ENCODE data around the gene KLF11.

CAGE:
- cytosol, long polyA minus RNA, result no peak
- cytosol, long polyA plus RNA, result no peak
- long polyA plus RNA, result no peak
- nucleus, long polyA minus RNA, result no peak
- nucleus, long polyA plus RNA, result no peak
Measured at GRCh38 chr2:9328457-9329245, 94.7 kb downstream of the ITGB1BP1 start.

DNA sequence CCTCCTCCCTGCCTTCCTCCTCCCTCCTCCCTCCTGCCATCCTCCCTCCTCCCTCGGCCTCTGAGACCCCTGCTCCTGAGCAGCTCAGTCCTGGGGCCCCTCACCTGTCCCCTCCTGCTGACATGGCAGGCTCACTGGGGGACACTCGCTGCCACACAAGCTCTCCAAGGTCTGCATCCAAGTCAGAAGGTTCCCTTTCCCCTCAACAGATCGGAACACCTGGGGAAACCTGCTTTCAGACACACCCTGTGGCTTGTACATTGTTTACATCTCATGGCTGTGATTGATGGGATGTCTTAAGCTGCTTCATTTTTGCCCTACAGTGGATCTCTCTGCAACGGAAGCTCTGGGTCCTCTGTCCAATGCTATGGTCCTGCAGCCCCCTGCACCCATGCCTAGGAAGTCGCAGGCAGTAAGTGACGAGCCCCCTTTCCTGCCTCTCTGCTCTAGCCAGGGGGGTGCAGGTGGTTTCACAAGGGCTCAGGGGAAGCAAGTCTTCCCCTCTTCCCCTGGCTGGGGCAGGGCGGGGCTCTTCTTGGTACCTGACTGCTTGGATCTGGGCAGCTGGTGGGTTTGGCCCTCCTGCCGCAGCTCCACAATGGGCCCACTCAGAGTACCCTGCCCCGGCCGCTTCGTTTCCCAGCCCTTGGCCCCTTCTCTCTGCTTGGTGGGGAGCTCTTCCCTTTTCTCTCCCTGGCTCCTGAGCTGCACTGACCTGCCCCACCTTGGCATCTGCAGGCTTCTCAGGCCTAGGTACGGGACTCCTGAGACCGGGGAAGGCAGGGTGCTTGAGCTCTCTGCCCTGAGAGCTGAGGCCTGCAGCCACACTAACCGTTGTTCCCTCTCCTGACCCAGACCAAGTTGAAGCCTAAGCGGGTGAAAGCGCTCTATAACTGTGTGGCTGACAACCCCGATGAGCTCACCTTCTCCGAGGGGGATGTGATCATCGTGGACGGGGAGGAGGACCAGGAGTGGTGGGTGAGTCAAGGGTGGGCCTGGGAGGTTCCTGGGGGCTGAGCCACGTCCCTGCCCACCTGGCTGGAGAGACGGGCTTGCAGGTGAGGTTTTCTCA, 22.6 kb downstream of the ITGB1BP1 start:
CAGE:
- cytosol, long polyA minus RNA, result no peak
- cytosol, long polyA plus RNA, result no peak
- long polyA plus RNA, result no peak
- nucleus, long polyA minus RNA, result no peak
- nucleus, long polyA plus RNA, result no peak

DNA sequence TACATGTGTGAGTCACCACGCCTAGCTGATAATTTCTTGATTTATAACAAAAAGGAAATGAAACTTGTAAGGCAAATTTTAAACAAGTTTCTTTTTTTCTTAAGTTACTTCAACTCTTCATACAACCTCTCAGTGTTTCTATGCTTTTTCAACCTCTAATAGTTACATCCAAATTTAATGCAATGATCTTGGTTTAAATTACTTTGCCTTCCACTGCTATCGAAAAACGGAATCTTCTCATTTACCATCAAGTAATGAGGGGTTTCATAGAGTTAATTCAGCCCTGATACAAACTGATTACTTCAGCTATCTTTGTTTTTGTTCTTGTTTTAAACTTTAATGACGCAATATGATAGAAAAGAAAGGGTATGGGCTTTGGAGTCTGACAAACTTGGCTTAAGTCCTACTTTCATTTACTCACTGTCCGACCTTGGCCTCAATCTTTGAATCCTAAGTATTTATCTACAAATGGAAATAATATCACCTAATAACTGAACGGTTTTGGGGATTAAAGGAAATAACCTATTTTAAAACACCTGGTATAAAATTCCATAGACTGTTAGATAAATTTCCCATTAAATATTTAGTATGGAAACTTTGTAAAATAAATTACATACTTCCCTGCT, 16.1 kb downstream of the ADAM17 start:
CAGE:
- cytosol, long polyA minus RNA, result no peak
- cytosol, long polyA plus RNA, result no peak
- long polyA plus RNA, result no peak
- nucleus, long polyA minus RNA, result no peak
- nucleus, long polyA plus RNA, result no peak

DNA sequence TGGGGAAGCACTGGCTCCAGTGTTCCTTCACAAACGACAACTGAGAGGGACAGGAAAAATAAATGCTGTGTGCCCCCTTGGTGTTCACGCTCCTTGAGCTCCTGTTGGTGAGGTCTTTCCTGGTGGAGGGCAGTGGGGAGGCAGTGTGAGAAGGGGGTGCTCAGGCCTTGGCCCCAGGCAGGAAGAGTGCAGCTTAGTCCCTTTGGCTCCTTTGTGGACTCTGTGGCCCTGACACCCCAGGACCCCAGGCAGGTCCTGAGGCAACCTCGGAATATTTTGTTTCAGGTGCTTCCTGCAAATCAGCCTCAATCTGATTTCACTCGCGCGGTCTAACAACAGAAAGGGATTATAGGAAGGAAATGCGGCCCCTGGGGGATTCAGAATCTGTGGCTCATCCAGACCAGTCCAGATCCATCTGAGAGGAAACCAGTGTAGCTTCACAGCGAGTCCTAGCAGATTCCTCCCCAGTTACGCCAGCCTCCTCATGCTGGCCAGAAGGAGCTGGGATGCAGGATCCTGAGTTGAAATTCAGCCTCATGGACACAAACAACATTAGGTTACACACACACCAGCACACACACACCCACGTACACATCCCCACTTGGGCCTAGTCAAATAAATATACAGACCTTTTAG, 59.4 kb upstream of the YWHAQ start:
CAGE:
- cytosol, long polyA minus RNA, result no peak
- cytosol, long polyA plus RNA, result no peak
- long polyA plus RNA, result no peak
- nucleus, long polyA minus RNA, result no peak
- nucleus, long polyA plus RNA, result no peak

GRCh38 chr2:9752440-9753164, 90.7 kb upstream of the TAF1B start:
CAGE:
- cytosol, long polyA minus RNA, result no peak
- cytosol, long polyA plus RNA, result no peak
- long polyA plus RNA, result no peak
- nucleus, long polyA minus RNA, result no peak
- nucleus, long polyA plus RNA, result no peak

GRCh38 chr2:9801031-9802128, 41.9 kb upstream of the TAF1B start:
CAGE:
- cytosol, long polyA minus RNA, result no peak
- cytosol, long polyA plus RNA, result no peak
- long polyA plus RNA, result no peak
- nucleus, long polyA minus RNA, result no peak
- nucleus, long polyA plus RNA, result no peak

DNA sequence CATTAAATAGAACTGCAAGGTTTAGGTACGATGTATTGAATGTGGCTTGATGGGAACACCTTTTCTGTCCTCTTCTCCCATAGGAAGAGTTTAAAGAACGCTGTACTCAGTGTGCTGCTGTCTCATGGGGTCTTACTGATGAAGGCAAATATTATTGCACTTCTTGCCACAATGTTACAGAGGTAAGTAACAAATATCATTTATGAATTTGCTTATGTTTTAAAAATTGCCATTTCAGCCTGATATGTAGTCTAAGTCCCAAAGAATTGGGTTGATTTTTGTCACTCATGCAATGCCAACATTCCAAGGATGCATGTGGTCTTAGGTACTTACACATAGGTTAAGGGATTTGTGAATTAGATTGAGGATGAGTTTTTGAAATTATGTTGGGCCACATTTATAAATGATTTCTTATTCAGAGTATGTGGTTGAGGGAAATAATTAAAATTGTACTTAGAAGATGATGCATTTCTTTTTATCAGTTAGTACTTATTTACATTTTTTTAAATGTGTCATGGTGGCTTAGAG, 1.9 kb downstream of the TAF1B start:
CAGE:
- cytosol, long polyA minus RNA, result no peak
- cytosol, long polyA plus RNA, result no peak
- long polyA plus RNA, result no peak
- nucleus, long polyA minus RNA, result no peak
- nucleus, long polyA plus RNA, result no peak

DNA sequence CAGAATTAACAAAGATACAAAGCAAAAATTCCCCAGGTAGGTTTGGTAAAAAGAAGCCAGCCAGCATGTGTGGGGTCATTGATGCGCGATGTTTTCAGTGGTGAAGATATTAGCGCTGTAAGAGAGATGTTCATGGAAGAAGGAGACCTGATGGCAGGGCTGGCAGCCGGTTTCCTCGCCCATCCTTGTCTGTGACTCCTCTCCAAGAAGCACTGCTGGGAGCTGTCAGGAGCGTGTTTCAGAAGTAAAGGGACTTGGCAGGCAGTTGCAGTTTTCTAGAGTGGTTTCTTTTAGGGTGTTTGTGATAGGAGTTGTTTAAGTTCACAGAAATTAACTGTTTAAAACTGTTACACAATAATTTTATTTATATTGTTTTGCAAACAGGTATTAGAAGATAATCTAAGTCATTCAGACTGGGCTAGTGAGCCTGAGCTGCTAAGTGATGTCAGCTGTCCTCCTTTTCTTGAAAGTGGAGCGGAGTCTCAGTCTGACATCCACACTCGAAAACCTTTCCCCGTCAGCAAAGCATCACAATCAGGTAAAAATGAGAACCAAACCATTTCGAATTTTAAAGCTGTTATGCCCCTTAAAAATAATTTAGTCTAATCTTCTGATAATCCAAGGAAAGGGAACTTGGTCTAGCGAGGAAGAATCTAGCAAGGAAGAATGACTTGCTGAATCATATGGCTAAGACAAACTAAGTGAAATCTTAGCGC, 24.8 kb downstream of the TAF1B start:
CAGE:
- cytosol, long polyA minus RNA, result no peak
- cytosol, long polyA plus RNA, result no peak
- long polyA plus RNA, result no peak
- nucleus, long polyA minus RNA, result no peak
- nucleus, long polyA plus RNA, result no peak

DNA sequence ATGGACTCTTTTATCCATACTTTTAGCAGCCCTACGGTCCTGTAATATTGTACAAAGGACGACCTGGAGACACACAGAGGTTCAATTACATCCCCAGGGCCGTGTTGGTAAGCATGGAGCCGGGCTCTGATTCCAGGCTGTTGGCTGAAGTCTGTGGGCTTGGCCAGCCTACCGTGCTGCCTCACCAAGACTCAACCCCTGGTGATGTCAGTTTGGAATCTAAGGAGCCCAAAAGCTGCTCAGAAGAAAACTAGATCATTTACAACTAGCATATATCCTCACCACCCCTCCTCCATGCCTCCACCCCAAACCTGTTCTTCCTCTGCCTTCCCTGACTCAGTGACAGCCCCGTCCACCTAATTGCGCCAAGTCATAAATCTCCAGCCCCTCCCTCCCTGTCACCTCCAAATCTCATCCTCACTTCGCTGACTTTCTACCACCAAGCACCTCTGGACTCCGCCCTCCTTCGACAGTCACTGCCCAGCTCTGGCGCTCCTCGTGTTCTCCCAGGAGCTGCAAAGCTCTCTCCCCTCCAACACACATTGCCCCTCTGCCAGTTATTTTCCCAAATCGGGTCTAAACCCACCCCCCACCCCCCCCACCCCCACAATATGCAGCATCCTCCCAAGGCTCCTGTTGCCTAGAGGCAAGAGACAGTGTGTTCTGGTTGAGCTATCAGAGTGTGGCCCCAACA, 9.9 kb upstream of the GRHL1 start:
CAGE:
- cytosol, long polyA minus RNA, result no peak
- cytosol, long polyA plus RNA, result no peak
- long polyA plus RNA, result no peak
- nucleus, long polyA minus RNA, result no peak
- nucleus, long polyA plus RNA, result no peak

DNA sequence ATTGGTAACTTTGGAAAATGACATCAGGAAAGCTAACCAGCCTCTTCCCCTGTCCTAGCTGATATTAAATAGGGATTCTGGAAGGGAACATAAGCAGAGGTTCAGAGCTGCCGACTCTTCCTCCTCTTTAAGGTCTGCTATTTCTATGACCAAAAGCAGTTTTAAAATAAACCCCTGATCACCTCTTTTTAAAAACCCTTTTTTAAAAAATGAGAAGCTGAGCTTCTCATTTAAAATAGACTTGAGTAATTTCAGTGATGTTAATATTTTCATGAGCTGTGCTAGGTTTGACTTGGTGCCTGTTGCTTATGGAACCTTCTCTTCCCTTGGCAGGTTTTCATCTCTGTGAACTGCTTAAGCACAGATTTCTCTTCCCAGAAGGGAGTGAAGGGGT, 34.3 kb downstream of the GRHL1 start:
CAGE:
- cytosol, long polyA minus RNA, result no peak
- cytosol, long polyA plus RNA, result no peak
- long polyA plus RNA, result no peak
- nucleus, long polyA minus RNA, result no peak
- nucleus, long polyA plus RNA, result no peak

CAGE:
- cytosol, long polyA minus RNA, result no peak
- cytosol, long polyA plus RNA, result no peak
- long polyA plus RNA, result no peak
- nucleus, long polyA minus RNA, result no peak
- nucleus, long polyA plus RNA, result no peak
Measured at GRCh38 chr2:10009807-10010737, 33.3 kb upstream of the KLF11 start.

DNA sequence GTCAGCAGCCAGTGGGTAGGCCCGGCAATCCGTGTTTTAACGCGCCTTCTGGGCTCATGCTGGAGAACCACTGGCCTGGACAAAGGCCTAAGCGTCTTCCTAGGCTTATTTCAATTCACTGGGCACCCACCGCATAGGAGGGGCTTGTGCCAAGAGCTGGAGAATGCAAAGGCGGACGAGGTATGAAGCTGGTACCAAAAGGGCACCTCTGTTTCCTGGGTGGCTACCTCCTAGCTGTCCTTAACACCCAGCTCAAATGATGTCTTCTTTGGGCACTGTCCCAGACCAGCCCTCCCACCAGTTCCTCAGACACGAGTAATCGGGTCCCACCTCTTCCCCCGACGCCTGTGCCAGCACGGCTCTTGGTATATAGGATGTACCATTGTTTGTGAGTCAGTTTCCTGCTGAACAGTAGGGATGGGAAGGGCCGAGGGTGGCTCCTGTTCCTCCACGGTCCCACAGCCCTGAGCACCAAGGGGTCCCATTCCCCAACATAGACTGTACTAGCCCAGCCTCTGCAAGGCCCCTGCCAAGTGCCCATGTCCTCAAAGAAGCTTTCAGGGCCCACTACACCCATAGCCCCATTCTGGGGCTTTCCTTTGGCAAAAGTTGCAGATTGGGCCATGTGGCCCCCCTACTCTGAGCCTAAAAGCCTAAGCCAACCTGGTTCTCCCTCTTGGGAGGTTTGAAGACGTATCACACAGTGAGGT, 5.8 kb upstream of the KLF11 start:
CAGE:
- cytosol, long polyA minus RNA, result no peak
- cytosol, long polyA plus RNA, result no peak
- long polyA plus RNA, result no peak
- nucleus, long polyA minus RNA, result no peak
- nucleus, long polyA plus RNA, result no peak

CAGE:
- cytosol, long polyA minus RNA, result no peak
- cytosol, long polyA plus RNA, result no peak
- long polyA plus RNA, result start-site peak on the plus strand at chr2:10043530-10043586, 31 and 11 reads in 2 replicates
- nucleus, long polyA minus RNA, result no peak
- nucleus, long polyA plus RNA, result no peak
Measured at GRCh38 chr2:10043495-10044119, at the start of gene KLF11. TSS of gene KLF11 (plus strand) at chr2:10043550.

GRCh38 chr2:10044120-10044679, 850 bp downstream of the KLF11 start:
CAGE:
- cytosol, long polyA minus RNA, result no peak
- cytosol, long polyA plus RNA, result no peak
- long polyA plus RNA, result no peak
- nucleus, long polyA minus RNA, result no peak
- nucleus, long polyA plus RNA, result no peak

DNA sequence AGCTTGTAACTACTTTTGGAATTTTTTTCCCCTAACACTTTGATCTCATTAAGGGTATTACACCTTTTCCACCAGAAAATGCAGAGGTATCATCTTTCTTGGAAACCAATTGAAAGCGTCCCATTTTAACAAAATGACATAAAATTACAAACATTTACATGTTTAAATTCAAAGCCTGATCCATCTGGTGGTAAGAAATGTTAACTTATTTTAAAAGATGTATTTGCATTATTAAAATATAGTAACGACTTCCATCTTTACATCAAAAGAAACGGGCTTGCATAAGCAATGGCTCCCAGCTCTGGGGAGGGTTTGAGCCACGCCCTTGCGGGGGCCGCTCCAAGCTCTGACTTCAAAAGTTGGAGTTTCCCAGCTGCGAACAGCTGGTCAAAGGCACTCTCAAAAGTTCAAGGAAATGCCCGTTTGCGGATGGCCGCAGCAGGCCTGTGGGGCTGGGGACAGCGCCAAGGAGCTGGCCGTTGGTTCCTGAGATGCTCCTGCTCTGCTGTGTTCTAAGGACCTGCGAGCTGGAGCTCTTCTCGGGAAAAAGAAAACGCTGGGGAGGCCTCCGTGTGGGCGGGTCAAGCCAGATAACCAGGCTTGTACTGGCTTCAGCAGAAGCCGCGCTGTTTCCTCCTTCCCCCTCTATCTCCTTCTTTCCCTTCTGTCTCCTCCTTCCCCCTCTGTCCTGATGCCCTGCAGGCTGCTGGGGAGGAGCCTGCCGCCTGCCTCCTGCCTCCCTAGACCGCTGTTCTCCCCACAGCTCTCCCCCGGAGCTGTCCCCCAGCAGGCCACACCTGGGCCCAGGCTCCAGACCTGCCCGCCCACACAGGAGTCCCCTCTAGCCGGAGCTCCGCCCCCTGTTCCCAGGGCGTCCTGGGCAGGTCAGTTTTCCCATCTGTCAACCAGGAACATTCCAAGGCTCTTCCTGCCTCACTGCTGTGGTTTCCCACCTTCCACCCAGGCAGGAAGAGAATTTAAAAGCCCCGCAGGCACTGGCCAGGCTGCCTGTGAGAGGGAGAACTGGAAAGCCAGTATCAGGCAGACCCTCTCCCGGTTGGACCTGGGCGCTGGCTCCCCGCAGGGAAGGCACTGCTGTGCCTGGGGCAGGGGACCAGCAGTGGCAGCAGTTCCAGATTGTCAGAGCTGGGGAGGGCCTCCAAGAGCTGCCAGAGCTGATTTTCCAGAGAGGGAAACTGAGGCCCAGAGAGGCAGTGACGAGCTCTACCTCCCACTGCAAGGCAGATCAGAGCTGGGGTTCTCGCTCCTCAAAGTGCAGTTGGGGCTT, 14.1 kb downstream of the KLF11 start:
CAGE:
- cytosol, long polyA minus RNA, result no peak
- cytosol, long polyA plus RNA, result no peak
- long polyA plus RNA, result no peak
- nucleus, long polyA minus RNA, result no peak
- nucleus, long polyA plus RNA, result no peak

CAGE:
- cytosol, long polyA minus RNA, result no peak
- cytosol, long polyA plus RNA, result no peak
- long polyA plus RNA, result no peak
- nucleus, long polyA minus RNA, result no peak
- nucleus, long polyA plus RNA, result no peak
Measured at GRCh38 chr2:10091623-10092055, 11.4 kb upstream of the CYS1 start.

CAGE:
- cytosol, long polyA minus RNA, result no peak
- cytosol, long polyA plus RNA, result no peak
- long polyA plus RNA, result no peak
- nucleus, long polyA minus RNA, result no peak
- nucleus, long polyA plus RNA, result no peak
Measured at GRCh38 chr2:10228324-10229521, 74.0 kb upstream of the HPCAL1 start.

DNA sequence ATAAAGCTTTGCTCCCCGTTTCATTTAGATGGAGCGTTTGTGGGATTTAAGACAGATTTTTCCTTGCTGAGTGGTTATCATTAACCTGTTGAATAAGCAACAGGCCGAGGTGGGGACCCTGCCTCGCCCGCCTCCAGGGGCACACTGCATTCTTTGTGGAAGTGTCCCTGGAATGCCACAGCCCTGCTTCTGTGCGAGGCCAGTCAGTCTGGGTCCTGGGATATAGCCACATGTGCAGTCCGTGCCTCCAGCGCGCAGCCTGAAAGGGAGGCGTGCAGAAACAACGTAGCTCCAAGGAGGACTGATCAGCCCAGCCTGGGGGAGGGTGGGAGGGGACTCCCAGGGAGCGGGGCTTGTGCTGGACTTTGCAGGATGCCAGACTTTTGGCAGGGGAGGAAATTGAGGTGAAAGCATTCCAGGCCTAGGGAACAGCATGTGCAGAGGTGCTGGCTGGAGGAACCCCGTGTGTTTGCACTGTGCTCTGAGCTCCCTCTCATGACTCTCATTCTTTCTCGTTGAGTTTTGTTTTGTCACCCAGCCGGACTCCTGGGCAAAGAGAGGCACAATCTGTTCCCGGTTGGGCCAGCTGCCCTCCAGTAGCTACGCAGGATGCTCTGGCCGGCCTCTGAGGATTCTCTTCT, 39.6 kb downstream of the HPCAL1 start:
CAGE:
- cytosol, long polyA minus RNA, result no peak
- cytosol, long polyA plus RNA, result no peak
- long polyA plus RNA, result no peak
- nucleus, long polyA minus RNA, result no peak
- nucleus, long polyA plus RNA, result no peak

CAGE:
- cytosol, long polyA minus RNA, result no peak
- cytosol, long polyA plus RNA, result no peak
- long polyA plus RNA, result no peak
- nucleus, long polyA minus RNA, result no peak
- nucleus, long polyA plus RNA, result no peak
Measured at GRCh38 chr2:10368381-10369075, 65.8 kb downstream of the HPCAL1 start.

DNA sequence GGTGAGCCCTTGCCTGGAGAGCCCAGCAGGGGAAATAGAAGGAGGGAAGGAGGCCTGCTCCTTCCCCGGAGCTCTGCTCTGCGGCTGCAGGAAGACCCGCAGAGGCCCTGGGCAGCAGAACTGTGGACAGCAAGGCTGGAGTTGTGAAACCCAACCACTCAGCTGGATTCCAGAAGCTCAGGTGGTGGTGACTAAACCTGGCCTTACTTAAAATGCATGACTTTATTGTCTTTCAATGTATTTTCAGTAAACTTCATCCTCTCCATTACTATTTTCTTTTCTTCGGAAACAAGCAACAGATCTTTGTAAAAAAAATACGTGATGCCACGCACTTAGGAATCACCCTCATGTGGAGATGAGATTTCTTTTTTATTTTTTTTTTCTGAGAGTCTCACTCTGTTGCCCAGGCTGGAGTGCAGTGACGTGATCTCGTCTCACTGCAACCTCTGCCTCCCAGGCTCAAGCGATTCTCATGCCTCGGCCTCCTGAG, 2.4 kb upstream of the ODC1 start:
CAGE:
- cytosol, long polyA minus RNA, result no peak
- cytosol, long polyA plus RNA, result no peak
- long polyA plus RNA, result no peak
- nucleus, long polyA minus RNA, result no peak
- nucleus, long polyA plus RNA, result no peak

Data from keratinocyte (primary cell).